Bronchial epithelial cell (primary cell): ENCODE results near the genes VPS39 and TMEM87A.

GRCh38 chr15:41520323-41521115 lies 6.9 kb upstream of the LTK start:
- RRBS, 2 experiments: no CpG with 5 or more reads among the region's 27 CpGs

- RRBS, 2 experiments: no CpG with 5 or more reads among the region's 12 CpGs
These were observed 3.7 kb downstream of the TYRO3 start for GRCh38 chr15:41562361-41563426.

DNA sequence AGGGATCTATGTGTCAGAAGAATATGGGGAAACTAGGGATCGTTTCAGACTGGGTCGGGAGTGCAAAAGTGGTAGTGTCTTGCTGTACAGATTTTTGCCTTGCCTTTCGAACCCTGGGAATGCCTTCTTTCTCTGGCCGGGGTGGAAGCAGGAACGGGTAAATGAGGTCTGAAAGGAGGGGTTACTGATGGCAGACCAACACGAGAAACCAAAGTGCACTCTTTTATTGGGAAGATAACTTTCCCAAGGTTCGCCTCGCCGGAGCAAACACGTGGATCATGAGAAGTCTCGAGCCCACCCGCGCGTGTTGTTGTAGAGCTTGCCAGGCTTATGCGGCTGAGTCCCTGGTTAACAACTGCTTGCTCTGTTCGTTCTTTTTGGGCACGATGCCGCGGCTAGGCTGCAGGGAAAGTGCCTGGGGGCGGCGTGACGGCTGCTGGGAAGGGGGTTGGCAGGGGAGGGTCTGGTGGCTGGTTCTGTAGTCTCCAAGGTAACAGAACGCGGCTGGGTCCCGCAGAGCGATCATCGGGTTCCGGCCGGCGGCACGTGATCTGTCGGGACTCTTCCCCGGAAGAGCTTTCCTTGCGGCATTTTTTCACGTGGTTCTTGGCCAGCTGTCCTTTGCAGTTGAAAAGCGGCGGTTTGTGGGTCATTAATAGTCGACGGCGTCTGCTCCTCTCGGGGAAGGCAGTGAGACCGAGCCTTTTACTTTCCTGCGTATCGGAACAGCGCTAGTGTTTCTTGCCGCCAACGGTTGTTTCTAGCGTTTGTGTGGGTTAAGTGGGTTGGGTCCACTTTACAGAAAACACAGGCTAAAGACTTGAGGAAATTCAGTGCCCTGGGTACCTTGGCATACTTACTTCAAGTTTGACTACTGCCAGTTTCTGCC lies 102.6 kb downstream of the TYRO3 start:
- RRBS, 2 experiments: no CpG with 5 or more reads among the region's 48 CpGs

GRCh38 chr15:41894648-41895967 lies 1.3 kb upstream of the SPTBN5 start:
- RRBS, 2 experiments: no CpG with 5 or more reads among the region's 40 CpGs

GRCh38 chr15:41940383-41940946 lies 31.9 kb downstream of the EHD4 start:
- RRBS, 2 experiments: no CpG with 5 or more reads among the region's 17 CpGs

DNA sequence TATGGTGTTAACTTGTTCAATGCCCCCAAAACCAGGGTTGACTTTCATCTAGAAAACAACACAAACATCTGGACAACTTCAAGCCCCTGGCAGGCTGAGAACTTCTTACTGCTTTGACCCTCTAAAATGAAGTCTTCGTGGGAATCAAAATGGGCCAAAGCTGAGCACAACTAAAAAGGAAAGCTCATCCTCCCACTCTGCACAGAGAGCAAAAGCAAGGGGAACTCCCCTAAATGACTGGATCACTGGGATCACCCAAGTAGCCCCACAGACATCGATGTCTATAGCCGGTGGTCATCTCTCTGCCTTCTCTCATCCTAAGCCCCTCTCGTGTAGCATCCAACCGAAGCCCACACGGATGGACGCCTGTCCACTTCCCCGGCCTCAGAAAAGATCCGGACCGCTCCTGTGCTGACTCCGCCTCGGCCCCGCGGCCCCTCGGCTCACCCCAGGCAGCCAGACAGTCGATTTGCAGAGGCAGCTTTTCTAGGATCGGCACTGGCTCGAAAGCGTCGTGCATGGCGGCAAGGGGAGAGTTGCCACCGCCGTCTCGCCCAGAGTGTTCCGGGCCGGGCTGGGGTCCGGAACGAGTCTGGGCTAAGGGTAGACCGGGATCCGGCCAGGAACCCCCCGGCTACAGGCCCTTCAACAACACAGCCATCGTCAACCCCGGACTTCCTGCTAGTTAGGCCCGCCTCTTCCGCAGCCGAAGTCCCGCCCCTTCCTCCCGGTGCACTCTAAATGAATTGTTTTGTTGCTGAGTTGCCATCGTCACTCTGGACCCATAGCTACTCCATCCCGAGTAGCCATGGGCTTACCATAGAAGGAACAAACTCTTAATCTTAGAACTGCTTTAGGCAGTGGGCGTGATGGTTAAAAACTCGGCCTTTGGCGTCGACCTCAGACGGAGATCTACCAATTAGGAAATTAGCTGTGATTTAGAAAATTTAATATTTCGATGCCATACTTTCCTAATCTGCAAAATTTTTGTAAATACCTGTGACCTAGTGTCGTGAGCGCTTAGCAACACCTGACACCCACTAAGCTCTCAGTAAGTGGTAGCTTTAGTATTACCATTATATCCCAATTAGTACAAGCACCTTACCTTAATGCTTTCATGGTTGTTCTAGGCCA lies at the start of gene VPS39:
VPS39 (minus strand) TSS at position 671 of the 1,134 bp plus-strand sequence.
- RRBS, 2 experiments: 1 to 2% methylated on average over 10 to 11 of the region's 48 CpGs

DNA sequence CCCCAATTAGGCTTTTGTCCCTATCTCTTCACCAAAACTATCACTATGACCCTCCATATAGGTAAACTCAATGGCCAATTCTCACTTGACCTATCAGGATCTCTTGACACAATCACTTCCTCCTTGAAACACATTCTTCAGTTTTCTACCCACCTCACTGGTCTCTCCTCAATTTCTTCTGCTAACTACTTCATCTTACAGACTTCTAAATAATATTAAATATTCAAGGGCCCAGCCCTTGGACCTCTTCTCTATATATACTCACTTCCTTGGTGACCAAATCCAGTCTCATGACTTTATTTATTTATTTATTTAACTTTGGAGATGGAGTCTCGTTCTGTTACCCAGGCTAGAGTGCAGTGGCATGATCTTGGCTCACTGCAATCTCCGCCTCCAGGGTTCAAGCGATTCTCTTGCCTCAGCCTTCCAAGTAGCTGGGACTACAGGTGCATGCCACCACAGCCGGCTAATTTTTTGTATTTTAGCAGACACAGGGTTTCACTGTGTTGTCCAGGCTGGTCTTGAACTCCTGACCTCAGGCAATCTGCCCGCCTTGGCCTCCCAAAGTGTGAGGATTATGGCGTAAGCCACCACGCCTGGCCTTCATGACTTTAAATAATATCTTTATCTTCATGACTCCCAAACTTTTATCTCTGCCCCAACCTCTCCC lies 26.8 kb upstream of the VPS39 start:
- RRBS, 2 experiments: no CpG with 5 or more reads among the region's 7 CpGs

- RRBS, 2 experiments: no CpG with 5 or more reads among the region's 4 CpGs
These were observed 1.5 kb upstream of the GANC start for GRCh38 chr15:42271452-42271885.

GRCh38 chr15:42272916-42273771 lies at the start of gene TMEM87A:
Gene TMEM87A (minus strand): TSS chr15:42273433.
- RRBS, 2 experiments: no CpG with 5 or more reads among the region's 46 CpGs

- RRBS, 2 experiments: 60% methylated on average over 4 to 5 of the region's 6 CpGs
These were observed 631 bp downstream of the CAPN3 start for GRCh38 chr15:42359983-42360280.

DNA sequence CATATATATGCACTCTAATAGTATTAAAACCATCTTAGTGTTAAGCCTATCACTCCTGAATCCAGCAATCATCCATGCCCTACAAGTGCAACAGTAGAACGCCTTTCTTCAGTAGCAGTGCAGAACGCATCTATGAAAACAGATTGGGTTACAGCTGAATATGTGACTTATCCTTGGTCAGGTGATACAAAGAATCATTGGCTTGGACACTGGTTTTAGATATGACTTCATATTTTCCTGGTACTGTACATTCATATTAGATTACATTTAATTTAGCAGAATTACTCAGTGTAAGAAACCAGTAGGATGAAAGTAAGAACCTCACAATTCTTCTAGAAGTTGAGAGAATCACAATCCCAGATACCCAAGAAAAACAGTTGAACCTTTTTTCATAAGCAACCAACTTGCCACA lies 43.3 kb downstream of the ZNF106 start:
- RRBS, 2 experiments: no CpG with 5 or more reads among the region's 2 CpGs

GRCh38 chr15:42450188-42450664 lies 40.7 kb downstream of the ZNF106 start:
- RRBS, 2 experiments: no CpG with 5 or more reads among the region's 6 CpGs

DNA sequence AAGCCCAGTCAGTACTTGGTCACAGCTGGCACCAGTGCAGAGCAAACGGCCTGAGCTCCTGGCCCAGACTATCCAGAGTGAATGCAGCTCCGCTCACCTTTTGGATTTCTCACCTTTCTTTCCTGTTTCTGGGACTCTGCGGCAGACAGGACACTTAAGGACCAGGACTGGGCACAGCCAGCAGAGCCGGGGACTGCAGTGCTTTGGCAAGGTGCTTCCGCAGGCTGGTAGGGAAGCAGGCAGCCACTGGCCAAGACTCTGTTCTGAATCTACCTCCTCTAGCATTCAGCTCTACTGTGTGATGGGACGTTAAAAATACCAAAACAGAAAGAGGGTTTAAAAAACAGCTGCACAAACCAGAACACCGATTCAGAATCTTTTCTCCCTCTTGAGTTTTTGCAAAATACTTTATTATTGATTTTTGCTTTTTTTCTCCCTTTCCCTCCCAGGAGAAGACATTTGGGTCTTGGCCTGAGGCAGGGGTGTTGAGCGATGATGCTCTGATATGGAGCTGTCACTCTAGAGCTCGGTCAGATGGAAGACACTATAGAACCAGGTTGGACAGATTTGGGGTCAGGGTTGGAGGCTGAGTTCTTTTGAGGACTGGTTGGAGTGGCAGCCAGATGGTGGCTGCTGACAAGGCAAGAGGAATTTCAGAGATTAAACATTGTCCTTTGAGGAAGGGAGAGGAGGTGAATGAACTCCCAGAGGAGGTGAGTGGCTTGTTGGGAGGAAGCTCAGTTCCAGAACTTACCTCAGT lies 17.0 kb downstream of the CDAN1 start:
- RRBS, 2 experiments: no CpG with 5 or more reads among the region's 9 CpGs

DNA sequence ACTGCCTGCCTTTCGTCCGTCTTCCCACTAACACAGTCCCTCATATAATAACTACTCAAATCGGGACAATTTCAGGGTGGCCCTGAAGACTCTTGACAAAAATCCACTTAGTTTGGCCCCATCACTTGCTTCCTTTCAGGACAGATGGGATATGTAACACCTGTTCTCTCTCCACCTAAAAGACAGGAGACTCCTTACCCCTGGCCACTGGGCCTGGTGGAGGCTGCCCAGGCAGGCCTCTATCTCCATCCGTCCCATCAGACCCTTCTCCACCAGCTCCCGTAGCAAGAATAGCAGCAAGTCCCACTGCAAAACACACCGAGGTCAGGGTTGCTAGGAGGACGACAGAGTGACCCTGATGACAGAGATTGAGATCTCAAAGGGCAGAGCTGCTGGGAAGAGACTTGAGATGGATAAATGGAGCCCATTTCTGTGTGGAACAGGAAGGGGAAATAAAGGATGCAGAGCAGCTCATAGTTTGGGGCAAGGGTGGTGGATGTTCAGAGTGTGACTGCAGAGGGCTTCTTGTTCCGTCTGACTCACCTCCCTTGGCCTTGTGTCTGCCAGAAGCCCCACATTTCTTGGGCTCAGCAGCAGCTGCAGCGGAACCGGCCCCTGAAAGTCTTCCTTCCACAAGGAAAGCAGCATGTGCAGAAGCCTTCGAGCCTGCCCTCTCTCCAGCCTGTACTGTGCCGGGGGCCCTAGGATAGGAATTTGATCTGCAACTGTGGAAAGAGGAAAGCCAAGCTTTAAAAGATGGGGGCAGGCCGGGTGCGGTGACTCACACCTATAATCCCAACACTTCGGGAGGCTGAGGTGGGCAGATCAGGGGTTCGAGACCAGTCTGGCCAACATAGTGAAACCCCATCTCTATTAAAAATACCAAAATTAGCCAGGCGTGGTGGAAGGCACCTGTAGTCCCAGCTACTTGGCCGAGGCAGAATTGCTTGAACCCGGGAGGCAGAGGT lies 11.7 kb downstream of the CDAN1 start:
- RRBS, 2 experiments: 86 to 89% methylated on average over 4 of the region's 19 CpGs

GRCh38 chr15:42726120-42726856 lies 10.6 kb downstream of the CDAN1 start:
- RRBS, 2 experiments: no CpG with 5 or more reads among the region's 16 CpGs

GRCh38 chr15:42745537-42746284 lies 8.8 kb upstream of the CDAN1 start:
- RRBS, 2 experiments: no CpG with 5 or more reads among the region's 11 CpGs

DNA sequence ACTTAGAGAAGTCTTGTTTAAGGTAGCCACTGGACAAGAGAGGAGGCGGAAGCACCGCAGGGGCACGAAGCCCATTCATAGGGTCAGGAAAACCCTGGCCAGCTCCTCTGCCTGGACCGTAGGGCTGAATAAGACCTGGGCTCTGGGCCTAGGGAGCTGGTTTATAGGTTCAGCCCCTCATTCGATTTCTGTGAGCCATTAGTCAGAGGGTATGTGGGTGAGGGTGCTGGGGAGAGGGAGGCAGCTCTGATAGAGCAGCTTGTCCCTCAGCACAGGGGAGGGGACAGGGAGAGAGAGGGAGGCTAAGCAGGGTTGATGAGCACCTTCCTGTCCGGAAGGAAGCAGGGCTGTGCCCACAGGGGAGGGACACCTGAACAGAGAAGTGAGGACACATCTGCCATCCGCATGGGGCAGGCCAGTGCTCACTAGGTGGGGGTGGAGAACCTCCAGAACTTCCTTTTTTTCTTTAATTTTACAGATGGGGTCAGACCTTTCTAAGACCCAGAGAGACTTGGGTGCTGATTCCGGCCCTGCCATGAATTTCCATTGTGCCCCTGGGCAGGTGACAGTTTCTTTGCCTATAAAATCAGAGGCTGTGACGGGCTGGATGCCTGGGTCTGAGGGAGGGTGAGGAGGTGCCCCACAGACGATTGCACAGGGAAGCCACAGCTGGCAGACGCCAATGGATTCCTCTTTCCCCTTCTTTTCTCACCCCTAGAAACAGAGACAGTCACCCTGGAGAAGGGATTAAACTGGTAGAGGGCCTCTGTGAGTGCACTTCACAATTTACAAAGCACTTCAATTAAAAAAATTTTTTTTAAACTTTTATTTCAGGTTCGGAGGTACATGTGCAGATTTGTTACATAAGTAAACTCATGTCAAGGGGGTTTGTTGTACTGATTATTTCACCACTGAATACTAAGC lies 4.0 kb upstream of the TGM5 start:
- RRBS, 2 experiments: no CpG with 5 or more reads among the region's 12 CpGs

DNA sequence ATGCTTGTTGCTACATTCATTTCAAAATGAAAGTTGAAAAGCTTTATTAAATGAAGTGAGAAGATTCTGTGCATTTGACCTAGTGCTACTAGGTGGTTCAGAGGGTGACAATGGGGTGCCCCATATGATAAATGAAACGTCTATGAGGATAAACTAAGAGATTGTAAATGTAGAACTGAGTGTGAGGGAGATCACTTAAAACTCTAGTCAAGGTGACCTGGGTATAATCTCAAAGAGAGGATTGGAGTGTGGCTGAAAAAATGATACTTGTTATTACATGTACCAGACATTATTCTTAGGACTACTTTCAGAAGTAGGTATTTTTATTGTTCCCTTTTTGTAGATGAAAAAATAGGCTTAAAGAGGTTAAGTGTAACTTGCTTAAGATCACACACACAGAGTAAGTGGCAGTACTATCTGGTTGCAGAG lies 7.7 kb downstream of the ADAL start:
- RRBS, 2 experiments: no CpG with 5 or more reads among the region's 1 CpG

DNA sequence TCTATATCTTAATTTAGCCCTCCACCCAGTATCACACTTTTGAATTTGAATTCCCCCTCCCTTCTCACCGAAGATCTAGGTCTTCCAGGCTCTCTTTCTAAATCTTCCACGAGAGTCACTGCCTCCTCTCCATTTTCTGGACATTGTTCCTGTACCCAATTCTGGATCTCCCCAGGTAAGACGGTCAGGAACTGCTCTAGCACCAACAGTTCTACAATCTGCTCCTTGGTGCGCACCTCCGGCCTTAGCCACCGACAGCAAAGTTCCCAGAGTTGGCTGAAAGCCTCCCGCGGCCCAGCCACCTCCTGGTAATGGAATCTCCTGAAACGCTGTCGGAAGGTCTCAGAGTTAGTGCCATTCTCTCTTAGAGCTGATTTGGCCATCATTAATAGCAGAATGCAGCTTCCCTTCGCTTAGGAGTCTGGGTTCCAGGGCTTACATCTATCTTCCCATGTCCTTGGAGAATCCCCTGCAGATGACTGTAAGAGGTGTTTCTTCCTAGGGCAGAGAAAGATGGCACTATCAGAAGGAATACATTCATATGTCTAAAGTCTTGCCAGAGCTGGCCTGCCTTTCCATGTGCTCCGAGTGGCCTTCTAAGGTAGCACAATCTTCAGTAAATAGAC lies 1.2 kb downstream of the ZSCAN29 start:
- RRBS, 2 experiments: no CpG with 5 or more reads among the region's 12 CpGs